T47D (cell line): ENCODE data around the gene NTMT2.

GRCh38 chr1:168354979-168355283 lies 74.3 kb downstream of the TBX19 start:
- RRBS, result no CpG with 5 or more reads among the region's 2 CpGs

DNA sequence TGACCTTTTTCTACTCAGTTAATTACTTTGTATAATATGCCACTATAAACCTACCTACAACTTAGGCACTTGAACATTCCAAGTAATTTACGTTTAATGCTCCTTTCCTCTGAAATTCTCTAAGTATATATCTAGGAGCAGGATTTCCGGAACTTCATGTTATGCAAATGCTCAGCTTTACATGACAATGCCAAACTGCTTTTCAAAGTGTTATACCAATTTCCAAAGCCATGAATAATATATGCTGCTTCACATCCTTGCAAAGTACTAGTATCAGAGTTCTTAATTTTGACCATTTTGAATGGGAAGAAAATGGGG lies 5.8 kb upstream of the XCL1 start:
- RRBS, result no CpG with 5 or more reads among the region's 2 CpGs

DNA sequence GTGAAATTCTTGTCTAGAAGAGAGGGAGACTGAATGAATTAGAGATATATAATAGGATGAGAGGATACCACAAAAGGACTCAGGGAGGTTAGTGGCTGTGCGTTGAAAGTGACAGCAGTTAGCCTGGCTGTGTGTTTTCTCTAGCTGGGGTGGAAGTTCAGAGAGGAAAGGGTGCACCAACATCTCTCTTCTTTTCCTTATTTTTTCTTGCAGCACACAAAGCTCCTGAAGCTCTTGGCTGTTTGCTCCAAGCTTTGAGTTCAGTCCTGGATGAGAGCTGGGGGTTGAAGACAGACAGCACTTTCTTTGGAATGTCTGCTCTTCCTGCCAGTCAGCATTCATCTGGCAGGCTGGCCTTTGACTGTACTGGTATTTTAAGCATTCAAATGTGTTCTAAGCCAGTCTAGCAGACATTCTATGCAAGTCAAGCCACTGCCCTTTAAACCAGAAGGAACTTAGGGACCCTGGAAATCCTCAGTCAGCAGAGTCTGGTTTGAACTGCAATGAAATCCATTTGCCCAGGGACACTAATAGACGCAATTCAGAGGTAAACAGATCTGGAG lies 44.9 kb downstream of the XCL1 start:
- RRBS, result no CpG with 5 or more reads among the region's 2 CpGs

GRCh38 chr1:169018606-169019106 lies 87.8 kb upstream of the ATP1B1 start:
- RRBS, result no CpG with 5 or more reads among the region's 4 CpGs

DNA sequence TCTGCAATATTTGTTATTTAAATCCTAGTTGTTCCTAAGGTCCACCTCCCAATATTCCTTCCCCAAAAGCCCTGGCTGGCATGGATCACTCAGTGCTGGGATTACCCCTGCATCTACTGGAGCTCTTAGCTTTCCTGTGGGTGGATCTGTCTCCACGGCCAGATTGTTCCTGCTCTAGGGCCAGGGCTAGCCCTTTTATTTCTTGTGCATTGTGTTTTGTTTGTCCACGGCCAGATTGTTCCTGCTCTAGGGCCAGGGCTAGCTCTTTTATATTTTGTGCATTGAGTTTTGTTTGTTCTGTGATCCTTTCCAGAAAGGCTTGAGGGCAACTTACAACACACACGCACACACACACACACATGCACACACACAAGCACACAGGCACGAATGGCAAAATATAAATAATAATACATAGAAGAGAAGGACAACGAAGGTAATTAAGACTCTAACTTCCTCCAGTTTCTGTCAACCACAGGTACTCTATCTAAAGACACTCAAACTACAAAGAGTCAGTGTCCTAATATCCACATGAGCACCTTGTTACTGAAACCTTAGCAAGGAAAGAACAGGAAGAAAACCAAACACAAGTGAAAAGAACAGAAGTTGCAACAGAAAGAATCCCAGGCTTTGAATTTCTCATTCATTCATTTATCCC lies 33.0 kb upstream of the ATP1B1 start:
- RRBS, result no CpG with 5 or more reads among the region's 5 CpGs

- RRBS, result no CpG with 5 or more reads among the region's 7 CpGs
Measured at GRCh38 chr1:169107719-169108193, 1.3 kb downstream of the ATP1B1 start.

DNA sequence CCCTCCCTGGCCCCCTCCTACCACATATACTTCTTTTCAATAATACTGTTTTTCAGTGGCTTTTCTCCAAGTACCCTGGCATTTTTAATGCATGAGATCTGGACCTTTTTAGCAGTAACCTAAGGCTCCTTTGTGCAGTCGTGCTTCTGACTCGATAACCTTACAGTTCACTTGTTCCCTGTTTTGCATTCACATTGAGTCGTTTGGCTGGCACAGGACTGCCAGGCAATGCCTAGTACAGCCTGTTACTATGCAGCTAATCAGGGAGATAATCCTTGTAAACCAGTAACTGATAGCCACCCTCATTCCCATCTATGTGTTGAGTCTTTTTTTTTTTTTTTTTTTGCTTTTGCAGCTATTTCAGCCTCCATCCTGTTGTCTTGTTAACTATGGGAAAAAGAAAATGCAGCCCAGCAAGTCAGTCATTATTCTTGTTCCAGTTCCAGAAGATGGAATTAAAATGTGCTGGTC lies 3.8 kb downstream of the ATP1B1 start:
- RRBS, result no CpG with 5 or more reads among the region's 3 CpGs

DNA sequence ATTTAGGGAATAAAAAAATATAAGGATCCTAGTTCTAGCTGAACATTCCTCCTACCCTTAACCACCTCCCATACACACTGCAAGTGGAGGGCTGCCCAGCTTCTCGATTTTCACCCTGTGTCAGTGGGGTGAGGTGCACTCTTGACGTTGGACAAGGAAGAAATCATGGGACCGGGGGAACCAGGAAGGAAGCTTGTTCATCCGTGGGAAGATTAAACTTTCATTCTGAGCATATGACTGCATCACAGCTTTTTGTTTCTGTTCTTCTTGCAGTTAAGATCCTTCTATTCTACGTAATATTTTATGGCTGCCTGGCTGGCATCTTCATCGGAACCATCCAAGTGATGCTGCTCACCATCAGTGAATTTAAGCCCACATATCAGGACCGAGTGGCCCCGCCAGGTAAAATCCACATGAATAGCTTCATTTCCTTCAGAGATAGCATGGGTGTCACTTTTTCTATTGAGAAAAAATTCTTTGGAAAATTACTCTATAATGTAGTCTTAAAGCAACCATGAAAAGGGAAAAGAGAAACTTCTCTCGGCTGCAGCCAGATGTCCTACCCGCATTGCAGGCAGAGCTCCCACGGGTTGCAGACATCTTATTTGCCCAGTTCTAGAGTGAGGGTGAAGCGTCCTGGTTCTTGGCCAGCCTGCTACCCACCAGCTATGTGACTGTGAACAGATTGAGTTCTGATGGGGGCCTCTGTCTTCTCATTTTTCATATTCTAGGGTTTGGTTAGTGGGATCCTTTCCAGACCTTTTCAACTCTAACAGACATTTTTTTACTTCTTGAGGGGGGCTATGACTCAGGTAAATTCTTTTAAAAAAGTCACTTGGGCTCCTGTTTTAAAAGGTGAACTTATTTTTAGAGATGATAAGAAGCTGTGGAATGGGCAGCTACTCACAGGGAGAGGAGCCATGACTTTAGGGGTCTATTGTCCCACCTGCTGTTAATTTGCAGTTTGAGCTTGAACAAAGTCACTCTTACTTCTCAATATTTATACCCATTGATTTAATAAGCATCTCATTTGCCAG lies 4.9 kb downstream of the ATP1B1 start:
- RRBS, result no CpG with 5 or more reads among the region's 12 CpGs

DNA sequence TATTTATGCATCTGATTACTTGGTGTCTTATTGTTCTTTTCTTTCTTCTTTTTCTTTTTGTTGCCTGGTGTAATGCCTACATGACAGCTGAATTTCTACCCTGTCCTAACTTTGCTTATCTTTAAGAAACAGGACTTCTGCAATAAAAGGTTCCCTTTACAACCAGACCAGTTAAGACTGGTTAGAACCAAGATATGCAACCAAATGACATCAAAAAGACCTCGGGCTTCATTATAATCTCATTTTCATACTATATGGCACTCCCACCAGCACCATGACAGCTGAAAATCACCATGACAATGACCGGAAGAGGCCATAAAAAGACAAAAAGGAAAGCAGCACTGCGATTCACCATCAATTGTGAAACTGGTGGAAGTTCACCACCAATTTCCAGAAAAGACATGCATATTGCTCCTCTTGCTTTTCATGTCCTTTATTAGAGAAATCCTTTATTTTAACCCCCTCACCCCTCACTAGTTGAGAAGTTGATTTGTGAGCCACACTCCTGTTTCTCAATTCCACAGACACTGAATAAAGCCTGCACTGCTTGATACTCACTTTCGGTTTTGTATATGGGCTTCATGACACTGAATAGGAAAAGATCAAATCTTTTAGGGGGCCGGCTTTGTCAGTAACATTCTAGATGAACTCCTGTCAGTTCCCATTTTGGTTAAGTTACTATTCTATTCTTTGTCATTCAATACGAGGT lies 58.3 kb downstream of the NME7 start:
- RRBS, result no CpG with 5 or more reads among the region's 6 CpGs

DNA sequence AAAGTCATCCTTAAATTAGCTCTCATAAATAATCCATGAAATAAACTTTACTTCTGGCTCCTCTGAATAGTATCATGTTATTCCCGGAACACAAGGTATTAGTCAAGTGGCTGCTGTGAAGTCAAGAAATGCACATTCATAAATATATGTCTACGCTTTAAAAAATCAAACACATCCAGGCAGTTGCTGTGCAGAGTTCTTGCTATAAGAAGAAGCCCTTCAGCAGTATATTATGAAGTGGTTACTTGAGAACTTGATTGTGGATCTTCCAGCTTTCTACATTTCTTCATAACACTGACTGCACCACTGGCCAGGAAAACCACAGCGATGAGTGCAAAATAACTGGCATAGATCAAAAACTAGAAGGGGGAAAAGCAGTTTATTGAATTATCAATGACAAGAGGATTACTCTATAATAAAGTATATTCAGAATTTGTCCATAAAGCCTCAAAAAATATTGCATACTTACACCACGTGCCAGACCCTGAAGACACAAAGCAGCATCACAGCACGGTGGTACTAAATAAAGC lies 20.1 kb downstream of the SLC19A2 start:
- RRBS, result no CpG with 5 or more reads among the region's 5 CpGs

DNA sequence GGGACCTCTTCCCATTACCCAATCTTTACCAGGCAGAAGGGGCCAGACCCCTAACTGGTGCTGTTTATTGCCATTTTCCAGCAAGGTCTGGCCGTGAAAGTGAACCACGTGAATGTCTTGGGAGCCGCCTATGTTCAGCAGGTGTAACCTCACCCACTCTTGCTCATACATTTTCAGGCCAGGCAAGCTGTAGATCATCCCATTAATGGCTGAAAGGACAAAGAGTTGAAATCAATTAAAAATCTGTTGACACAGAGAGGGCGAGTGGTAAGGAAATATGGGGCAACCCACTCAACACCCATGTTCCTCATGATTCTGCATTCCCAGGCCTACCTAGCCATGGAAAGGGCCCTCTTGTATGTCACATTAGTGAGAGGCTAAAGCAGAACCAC lies 42.1 kb upstream of the SLC19A2 start:
- RRBS, result no CpG with 5 or more reads among the region's 4 CpGs

GRCh38 chr1:169707986-169709050 lies 3.1 kb downstream of the SELL start:
- RRBS, result no CpG with 5 or more reads among the region's 14 CpGs

- RRBS, result no CpG with 5 or more reads among the region's 3 CpGs
Measured at GRCh38 chr1:169745303-169745805, 11.5 kb upstream of the SELE start.

- RRBS, result no CpG with 5 or more reads among the region's 4 CpGs
Measured at GRCh38 chr1:170145491-170146059, at the start of gene NTMT2. Gene NTMT2, plus strand, starts transcription at chr1:170145959.

GRCh38 chr1:171258553-171258885 lies 10.2 kb downstream of the FMO1 start:
- RRBS, result no CpG with 5 or more reads among the region's 4 CpGs

- RRBS, result no CpG with 5 or more reads among the region's 4 CpGs
Measured at GRCh38 chr1:171321581-171322206, 7.7 kb downstream of the FMO4 start.

GRCh38 chr1:171384892-171385222 lies 70.9 kb downstream of the FMO4 start:
- RRBS, result no CpG with 5 or more reads among the region's 2 CpGs

- RRBS, result no CpG with 5 or more reads among the region's 2 CpGs
Measured at GRCh38 chr1:171484497-171484847, 858 bp upstream of the PRRC2C start.